Endothelial cell (in vitro differentiated cells): ENCODE results near the genes HNRNPU and SMYD3.

DNA sequence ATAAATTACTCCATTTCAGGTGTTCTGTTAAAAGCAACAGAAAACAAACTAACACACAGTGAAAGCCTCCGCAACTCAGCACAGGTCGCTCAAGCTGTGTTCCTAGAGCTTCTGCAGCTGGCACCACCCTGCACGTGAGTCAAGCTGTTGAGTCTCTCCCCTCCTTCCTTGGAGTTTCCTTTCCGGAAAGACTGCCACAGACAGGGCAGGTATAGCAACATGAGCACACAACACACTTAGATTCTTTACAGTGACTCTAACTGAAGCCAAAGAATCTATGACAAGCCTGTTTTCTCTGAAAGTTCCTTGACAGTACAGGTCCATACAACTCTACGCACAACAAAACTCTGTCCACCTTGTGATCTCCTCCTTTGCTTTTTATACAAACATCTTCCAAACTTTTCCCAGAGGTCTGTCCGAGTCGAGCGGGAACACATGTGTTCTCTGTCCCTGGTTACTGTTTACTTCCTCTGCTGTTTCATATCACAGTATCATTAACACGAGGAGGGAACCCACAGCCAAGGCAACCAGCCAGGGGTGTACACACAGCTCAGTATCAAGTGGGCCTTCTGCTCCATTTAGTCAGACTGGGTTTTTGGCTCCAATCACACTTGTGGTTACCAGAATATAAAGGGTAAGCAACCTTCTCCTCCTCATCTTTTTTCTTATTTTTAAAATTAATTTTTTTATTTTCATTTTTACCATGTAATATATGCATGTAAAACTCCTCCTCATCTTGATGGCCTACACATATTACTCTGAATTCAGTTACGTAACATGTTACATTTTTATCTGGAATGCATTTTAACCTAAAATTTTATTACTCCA is 38.6 kb upstream of the DESI2 start:
- PRO-cap, result unidirectional peak, plus-strand start at position 197 of the sequence

- PRO-cap, result no peak
Observed at GRCh38 chr1:244655167-244656335, 2.6 kb downstream of the DESI2 start.

DNA sequence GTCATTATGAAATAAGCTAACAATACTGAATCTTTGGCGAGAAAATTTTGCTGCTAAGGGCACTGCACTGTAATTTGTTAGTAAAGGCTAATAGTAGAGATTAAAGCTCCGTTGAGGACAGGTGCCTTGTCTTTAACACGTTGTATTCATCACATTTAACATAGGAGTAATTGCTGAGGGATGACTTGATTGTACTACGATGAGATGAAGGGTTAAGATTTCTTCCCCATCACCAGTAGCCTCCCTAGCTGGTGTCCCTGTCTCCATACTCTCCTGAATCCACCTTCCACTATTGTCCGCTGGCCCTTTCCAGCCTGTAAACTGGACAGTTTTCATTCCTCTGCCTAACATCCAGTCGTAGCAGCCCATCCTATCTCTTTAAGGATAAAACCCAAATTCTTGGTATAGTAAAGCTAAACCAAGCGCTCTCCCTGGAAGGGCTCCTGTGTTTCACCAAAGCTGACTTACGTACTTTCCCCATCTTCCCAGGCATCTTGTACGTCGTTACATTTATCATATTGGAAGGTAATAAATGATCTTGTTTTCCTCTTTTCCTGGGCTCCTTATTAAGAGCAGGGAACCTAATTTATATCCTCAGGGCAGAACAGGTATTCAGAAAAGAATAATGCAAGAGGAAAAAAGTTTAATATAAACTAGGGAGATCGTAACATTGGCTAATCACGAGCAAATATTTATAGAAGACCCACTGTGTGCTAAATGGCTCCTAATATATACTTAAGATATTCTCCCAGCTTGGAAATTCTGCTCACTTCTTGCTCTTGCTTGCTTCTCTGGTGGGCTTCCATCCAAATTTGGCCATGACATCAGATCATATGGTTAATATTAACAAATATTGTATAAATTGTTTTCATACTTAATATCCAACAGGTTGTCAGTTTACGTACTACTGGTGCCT is 796 bp downstream of the COX20 start:
- PRO-cap, result no peak

DNA sequence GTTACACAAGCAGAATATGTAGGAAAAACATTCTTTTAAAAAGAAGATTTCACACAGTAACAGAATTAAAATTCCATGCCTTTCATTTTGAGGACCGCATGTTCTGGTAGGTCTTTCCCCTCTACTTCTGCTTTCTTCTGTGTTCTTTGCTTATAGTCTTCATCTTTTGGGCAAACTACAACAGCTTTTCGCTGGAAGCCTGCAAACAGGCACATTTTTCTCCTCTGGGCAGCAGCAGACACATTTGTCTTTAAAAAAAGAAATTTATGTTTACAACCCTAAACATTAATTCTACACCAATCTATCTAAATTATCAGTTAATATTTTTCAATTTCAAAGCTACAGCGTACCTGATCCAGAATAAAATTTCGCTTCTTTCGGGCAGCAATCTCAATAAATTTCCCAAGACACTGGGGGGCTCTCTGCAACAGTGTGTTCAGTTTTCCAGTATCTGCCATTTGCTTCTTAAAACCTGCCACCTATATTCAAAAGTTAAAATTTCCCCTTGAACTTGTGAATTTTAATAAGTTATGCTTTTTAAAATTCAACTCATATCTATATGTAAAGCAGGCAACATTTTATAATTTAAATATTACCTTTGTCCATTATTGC is 7.9 kb downstream of the HNRNPU start:
- PRO-cap, result no peak

DNA sequence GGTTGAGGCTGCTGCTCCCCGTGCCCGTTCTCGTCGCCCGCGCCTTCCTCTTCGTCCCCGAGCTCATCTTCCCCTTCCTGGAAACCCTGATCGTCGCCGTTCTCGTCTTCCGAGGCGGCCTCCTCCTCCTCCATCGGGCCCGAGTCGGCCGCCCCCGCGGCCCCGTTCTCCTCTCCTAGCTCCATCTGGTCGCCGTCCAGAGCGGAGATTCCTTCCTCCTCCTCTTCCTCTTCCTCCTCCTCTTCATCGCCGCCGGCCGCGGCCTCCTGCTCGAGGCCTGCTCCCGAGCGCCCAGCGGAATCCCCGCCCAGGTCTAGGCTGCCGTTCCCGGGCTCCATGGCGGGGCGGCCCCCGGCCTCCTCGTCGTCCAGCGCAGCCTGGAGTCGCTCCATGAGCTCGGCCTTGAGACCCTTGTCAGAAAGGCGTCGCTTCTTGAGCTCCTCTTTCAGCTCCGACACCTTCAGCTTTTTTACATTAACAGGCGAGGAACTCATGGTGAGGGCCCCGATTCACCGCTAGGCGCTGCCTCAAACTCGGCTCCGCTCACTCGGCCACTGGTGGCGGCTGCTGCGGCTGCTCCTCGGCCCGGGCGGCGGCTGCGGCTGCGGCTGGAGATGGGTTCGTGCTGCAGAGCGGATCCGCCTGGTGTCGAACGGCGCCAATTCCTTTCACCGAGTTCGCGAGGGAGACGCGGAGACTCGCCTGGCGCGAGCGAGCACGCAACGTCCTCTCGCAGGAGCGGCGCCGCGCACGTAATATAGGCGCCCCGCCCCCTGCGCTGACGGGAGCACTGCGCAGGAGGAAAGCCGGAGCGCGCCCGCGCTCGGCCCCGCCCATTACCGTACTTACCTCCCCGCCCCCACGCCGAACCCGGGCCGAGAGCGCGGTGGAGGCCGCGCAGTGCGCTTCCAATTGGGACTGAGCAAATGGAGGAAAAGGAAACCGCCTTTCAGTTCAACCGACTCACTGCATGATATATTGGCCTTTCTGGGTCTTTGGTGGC is at the start of gene HNRNPU:
TSS of gene HNRNPU (minus strand) at position 730 of the 1,003 bp plus-strand sequence.
- PRO-cap, result bidirectional peak, plus-strand start at position 90 of the sequence, minus-strand start outside the sequence; bidirectional peak, plus-strand start at position 878 of the sequence, minus-strand start at position 670 of the sequence

GRCh38 chr1:244954438-244954729 is 15.1 kb upstream of the EFCAB2 start:
- PRO-cap, result no peak

DNA sequence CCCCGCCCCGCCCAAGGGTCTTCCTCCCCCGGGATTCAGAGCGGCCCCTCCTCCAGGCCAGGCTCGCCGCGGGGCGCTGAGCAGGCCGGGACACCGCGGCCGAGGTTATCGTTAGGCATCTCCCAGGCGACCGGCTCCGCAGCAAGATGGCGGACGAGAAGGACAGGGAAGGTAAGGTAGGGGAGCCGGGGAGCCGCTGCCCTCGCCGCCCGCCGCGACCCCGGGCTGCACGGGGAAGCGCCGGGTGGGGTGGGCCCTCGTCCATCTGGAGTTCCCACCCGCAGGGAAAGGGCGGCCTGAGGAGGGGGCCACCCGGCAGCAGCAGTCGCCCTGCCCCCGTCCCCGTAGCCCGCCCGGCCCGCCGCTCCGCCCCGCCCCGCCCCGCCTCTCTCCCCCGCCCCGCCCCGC is 795 bp downstream of the EFCAB2 start:
- PRO-cap, result no peak

GRCh38 chr1:245051355-245052678 is 82.3 kb downstream of the EFCAB2 start:
- PRO-cap, result no peak

DNA sequence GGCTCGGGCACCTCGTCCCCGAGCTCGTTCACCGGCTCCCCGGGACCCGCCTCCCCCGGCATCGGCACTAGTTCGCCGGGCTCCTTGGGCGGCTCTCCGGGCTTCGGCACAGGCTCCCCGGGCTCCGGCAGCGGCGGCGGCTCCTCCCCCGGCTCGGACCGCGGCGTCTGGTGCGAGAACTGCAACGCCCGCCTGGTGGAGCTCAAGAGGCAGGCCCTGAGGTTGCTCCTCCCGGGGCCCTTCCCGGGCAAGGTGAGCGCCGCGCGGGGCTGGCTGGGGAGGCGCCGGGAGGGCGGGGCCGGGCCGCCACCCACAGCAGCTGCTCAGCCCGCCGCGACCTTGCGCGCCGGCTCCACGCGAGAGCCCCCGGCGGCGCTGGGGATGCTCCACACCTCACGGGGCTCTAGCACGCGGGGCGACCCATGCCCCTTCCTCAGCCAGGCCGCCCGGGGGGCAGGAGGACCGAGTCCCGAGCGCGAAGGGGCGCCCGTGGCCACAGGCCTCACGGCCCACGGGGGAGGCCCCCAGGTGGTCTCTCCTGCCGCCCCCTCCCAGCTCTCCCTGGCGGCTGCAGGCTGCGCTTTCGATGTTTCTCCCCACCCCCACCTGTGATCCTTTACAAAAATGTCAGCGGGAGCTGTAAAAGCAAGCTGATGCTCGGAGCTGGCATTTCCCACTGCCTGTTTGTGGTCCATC is 1.8 kb downstream of the KIF26B start:
- PRO-cap, result no peak

DNA sequence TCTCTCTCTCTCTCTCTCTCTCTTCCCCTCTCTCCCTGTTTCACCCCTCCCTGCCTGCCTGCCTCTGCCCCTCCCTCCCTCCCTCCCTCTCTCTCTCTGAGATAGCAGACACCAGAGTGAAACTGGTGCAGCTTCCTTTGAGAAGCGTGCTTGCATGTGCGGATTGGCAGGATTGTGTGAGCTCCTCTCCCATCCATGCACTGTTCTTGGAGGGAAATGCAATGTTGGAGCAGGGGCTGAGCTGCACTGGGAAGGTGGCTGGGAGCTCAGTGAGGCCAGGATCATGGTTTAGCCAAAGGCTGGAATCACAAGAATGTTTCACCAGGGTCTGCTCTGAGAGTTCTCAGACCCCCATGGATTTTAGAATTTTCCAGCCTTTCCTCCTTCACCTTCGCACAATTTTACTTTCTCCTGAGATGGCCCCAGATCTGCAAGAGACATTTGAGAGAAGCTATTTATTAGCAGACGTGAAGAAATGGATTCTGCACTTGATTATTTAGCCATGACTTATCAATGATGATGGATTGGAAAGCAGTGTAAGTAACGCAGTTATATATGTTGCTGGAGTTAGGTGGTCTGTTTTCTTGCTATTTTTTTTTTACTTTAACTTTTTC is 355.9 kb downstream of the KIF26B start:
- PRO-cap, result no peak

DNA sequence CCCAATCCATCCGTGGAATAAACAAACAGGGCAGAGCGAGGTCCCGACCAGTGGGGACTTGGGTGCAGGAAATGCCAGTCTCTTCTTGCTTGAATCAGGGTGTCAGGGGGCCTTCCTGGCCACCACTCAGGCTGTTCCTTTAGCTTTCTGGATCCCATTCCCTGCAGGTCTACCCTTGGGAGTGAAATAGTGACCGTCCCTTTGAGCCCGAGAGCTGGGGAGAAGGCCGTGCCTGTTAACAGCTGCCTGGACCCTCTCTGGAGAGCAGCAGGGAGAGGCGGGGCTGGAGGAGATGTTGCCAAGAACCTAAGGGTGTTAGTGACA is 444.0 kb downstream of the KIF26B start:
- PRO-cap, result no peak

- PRO-cap, result no peak
Observed at GRCh38 chr1:245917748-245918557, 589.1 kb downstream of the SMYD3 start.

DNA sequence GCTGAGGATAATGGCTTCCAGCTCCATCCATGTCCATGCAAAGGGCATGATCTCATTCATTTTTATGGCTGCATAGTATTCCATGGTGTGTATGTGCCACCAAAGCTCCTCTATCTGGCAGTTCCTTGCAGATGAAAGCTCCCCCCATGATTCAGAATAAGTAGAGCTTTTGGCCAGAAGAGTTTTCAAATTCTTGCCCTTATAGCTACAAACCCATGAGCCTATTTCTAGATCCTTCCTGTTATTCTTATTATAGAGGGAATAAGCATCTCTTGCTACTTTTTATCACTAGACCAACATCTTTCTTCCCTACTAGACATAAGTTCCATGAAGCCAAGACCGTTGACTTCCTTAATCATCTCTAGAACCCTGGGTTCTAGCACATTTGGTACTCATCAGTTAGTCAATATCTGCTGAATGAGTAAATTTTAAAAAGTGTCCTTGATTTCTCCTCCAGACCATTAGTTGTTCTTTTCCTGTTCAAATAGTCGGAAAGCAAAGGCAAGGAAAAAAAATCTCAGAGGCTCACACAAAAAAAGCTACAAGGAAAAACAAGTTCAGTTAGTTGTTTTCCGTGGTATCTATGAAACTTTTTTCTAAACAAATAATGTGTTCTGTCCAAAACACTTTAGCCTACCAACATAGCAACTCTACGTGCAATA is 419.9 kb downstream of the SMYD3 start:
- PRO-cap, result no peak

GRCh38 chr1:246214771-246215673 is 292.1 kb downstream of the SMYD3 start:
- PRO-cap, result no peak

GRCh38 chr1:246250505-246251275 is 256.4 kb downstream of the SMYD3 start:
- PRO-cap, result no peak

GRCh38 chr1:246506304-246507497 is at the start of gene SMYD3:
SMYD3 (minus strand) TSS chr1:246507279.
- PRO-cap, result bidirectional peak, plus-strand start at chr1:246507361, minus-strand start at chr1:246507272

DNA sequence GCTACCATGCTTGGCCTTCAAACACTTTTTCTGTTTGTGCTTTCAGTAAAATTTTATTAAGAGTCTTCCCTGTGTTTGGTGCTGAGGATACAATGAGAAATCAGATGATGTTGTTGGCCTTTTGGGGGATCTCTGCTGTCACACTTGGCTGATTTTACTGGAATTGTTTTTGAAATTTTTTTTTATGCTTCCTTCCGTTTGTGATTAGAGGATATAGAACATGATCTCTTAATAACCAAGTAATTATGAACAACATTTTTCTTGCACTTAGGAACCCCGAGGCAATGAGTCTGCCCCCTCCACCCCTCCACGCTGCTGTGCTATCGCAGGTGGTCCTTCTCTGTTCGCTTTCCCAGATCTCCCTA is 73.3 kb upstream of the SCCPDH start:
- PRO-cap, result no peak

- PRO-cap, result no peak
Observed at GRCh38 chr1:246739485-246739779, 15.2 kb downstream of the SCCPDH start.

GRCh38 chr1:246750818-246751260 is 26.6 kb downstream of the SCCPDH start:
- PRO-cap, result no peak

DNA sequence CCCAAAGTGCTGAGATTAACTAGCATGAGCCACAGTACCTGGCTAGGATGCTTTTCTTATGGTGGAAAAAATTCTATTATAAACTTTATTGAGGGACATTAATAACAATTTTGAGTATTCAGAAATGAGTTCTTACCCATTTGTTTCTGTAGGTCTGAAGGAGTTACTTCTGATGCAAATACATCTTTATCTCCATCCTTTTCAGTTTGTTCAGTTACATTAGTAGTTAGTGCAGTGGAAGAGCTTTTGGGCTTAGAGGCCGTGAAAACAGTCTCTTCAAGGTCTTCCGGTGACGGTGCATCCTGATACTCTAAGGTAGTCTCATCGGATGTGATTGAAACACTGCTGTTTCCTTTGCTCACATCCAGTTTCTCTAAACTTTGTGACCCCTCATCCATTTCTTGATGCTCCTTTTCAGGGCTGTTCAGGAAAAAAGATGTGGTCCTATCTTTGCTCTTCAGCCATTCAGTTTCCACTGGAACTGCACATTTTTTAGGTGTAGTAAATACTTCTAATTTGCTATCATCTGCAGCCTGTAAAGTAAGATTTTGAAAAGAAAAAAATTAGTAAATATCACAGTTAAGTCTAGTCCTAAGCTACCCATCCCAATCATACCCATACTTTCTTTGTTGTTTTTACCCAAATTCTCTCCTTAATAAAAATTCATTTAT is 70.8 kb downstream of the AHCTF1 start:
- PRO-cap, result no peak